ENCODE measurements around a stretch of chr12.

- PRO-cap, 3 experiments, result peak in 3 of 3 experiments; most common plus-strand start chr12:93591783 (in 3); most common minus-strand start chr12:93591446 (in 3)
- RAMPAGE, long total RNA, 2 experiments, result no peak in any of the 2 experiments
- RRBS, result 2% methylated on average over 7 of the region's 44 CpGs
Observed at GRCh38 chr12:93590898-93592163, 18.9 kb downstream of the SOCS2 start.

GRCh38 chr12:93622366-93622866 lies 49.9 kb downstream of the SOCS2 start:
- PRO-cap, 3 experiments, result no peak in any of the 3 experiments
- RAMPAGE, long total RNA, 2 experiments, result no peak in any of the 2 experiments
- RRBS, result no CpG with 5 or more reads among the region's 3 CpGs

DNA sequence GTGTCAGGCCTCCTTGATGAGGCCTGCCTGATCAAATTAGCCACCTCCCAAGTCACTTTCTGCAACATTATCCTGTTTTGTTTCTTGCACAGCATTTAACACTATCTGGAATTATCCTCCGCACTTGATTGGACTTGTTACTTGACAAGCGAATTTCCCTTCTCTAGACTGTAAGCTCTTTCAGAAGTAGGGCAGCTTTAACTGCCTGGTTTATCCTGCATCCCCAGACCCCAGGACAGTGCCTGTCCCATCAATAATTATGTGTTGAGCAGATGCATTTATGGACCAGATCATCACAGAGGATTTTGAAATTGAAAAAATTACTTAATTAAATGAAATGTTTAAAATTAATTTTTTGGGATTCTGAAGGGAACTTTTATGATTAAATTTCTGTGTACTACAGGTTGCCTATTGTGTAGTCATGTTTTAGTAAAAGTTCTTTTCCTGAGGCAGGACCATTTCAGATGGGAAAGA lies 27.8 kb downstream of the CRADD start:
- PRO-cap, 3 experiments, result no peak in any of the 3 experiments
- RAMPAGE, long total RNA, 2 experiments, result no peak in any of the 2 experiments
- RRBS, result no CpG with 5 or more reads among the region's 2 CpGs

DNA sequence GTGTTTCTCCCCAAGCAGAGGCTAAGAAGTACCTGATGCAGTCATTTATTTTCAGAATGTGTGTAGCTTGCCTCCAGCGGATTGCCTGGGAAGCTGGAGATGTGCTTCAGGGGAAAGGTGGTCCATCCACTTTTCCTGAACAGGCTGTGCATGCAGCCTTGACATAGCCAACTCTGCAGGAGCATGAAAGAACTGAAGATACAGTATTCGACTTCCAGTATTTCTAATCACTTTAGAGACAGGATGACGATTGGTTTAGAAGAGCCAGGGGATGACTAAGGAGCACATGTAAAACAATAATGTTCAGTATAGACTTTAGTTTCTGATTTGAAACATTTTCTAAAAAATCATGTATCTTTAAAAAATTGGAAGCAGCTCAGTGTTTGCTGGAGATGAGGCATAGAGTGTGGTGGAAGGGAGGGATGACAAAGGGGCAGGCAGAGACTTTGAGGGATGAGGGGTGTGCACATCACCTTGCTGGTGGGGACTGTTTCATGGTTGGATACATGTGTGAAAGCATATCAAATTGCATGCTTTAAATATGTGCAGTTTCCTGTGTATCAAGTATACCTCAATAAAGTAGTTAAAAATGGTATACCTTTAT lies 112.1 kb downstream of the CRADD start:
- PRO-cap, 3 experiments, result no peak in any of the 3 experiments
- RAMPAGE, long total RNA, 2 experiments, result no peak in any of the 2 experiments
- RRBS, result no CpG with 5 or more reads among the region's 3 CpGs

- PRO-cap, 3 experiments, result no peak in any of the 3 experiments
- RAMPAGE, long total RNA, 2 experiments, result no peak in any of the 2 experiments
- RRBS, result no CpG with 5 or more reads among the region's 8 CpGs
Observed at GRCh38 chr12:94167928-94168484, 19.6 kb downstream of the PLXNC1 start.

- PRO-cap, 3 experiments, result no peak in any of the 3 experiments
- RAMPAGE, long total RNA, 2 experiments, result no peak in any of the 2 experiments
- RRBS, result no CpG with 5 or more reads among the region's 1 CpG
Observed at GRCh38 chr12:94511426-94511825, 51.8 kb upstream of the CEP83 start.

- PRO-cap, 3 experiments, result peak in 3 of 3 experiments; most common minus-strand start chr12:94615993 (in 3)
- RAMPAGE, long total RNA, 2 experiments, result no peak in any of the 2 experiments
- RRBS, result no CpG with 5 or more reads among the region's 18 CpGs
Observed at GRCh38 chr12:94615808-94616851, 34.2 kb downstream of the TMCC3 start.

- PRO-cap, 3 experiments, result no peak in any of the 3 experiments
- RAMPAGE, long total RNA, 2 experiments, result no peak in any of the 2 experiments
- RRBS, result no CpG with 5 or more reads among the region's 12 CpGs
Observed at GRCh38 chr12:94707821-94708631, 57.7 kb upstream of the TMCC3 start.

- PRO-cap, 3 experiments, result no peak in any of the 3 experiments
- RAMPAGE, long total RNA, 2 experiments, result no peak in any of the 2 experiments
- RRBS, result no CpG with 5 or more reads among the region's 10 CpGs
Observed at GRCh38 chr12:94713089-94713641, 62.8 kb upstream of the TMCC3 start.

- PRO-cap, 3 experiments, result no peak in any of the 3 experiments
- RAMPAGE, long total RNA, 2 experiments, result no peak in any of the 2 experiments
- RRBS, result 2% methylated on average over 11 of the region's 30 CpGs
Observed at GRCh38 chr12:94872615-94873275, 130.8 kb downstream of the NDUFA12 start.

DNA sequence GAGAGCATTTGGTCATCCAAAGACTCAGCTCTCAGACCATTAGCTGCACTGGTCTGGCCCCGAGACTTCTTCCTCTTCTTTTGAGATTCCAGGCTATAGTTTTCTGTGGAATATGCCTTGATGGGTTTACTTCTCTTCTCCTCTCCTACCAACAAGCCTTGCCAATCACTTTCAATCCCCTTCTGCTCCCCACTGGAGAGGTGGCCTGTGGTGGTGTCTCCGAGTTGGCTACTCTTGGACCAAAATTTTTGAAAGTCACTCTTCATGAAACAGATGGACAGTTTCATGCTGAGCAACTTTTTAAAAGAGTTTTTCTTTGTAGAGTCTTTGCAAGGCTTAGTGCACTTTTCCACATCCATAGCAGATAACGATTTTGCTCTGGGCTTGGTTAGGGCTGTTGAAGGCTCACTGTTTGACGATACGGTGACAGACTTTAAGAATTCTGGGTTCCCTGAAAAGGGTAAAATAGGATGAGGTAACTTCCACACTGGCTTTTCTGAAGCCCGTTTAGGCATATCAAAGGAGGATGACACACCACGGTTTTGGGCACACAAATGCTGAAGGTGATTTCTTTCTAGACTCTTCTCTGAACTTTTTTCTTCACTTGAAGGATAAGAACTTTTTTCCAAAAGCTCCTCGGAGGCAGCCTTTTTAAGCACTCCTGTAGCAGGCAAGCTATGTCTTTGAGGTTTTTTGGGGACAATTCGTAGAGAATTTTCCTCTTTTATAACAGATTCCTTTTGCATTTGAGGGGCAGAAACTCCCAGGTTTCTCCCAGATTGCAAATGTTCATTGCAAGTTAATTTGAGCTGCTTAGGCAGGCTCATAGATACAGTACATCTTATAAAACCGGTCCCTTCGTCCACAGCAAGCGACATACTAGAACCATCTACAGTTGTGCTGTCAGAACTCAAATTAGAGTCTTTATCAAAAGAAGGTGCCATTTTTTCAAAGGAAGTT lies 7.9 kb downstream of the FGD6 start:
- PRO-cap, 3 experiments, result no peak in any of the 3 experiments
- RAMPAGE, long total RNA, 2 experiments, result start-site peak on the minus strand in 1 of 2 experiments, centred at position 766 of the sequence, 20 reads per replicate
- RRBS, result no CpG with 5 or more reads among the region's 12 CpGs

GRCh38 chr12:95218620-95219235 lies 1.1 kb downstream of the VEZT start:
- PRO-cap, 3 experiments, result peak in 1 of 3 experiments; most common plus-strand start chr12:95218998 (in 1); most common minus-strand start chr12:95218897 (in 1)
- RAMPAGE, long total RNA, 2 experiments, result no peak in any of the 2 experiments
- RRBS, result no CpG with 5 or more reads among the region's 13 CpGs

DNA sequence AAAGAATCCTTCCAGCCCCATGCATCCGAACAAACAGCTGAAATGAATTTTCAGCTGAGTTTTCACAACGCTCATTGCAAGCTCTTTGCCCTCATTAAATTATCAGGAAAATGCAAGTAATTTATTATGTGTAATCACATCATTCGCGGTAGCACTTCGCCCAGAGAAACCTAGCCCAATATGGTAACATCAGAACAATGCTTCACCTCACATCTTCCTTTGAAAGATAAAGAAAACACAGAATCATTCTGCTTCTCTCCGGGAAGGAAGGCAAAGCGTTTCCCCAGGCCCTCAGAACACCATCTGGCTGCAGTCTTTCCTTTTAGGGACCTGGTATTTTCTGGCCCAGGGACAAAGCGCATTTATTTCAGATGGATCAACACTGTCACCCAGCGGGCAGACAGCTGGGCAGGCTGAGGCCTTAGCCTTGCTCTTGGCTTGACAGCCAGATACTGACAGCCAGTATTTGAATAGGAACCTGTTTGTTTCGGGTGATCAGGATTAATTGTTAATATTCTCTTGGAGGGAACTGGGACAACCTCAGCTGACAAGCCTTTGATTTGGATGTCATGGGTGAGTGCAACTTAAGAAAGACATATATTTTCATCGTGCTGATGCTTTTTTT lies 118.8 kb downstream of the VEZT start:
- PRO-cap, 3 experiments, result peak in 3 of 3 experiments; most common minus-strand start position 305 of the sequence (in 2)
- RAMPAGE, long total RNA, 2 experiments, result no peak in any of the 2 experiments
- RRBS, result no CpG with 5 or more reads among the region's 11 CpGs

GRCh38 chr12:95446323-95446945 lies 27.5 kb upstream of the METAP2 start:
- PRO-cap, 3 experiments, result no peak in any of the 3 experiments
- RAMPAGE, long total RNA, 2 experiments, result no peak in any of the 2 experiments
- RRBS, result no CpG with 5 or more reads among the region's 27 CpGs

GRCh38 chr12:95623407-95623965 lies 72.2 kb upstream of the USP44 start:
- PRO-cap, 3 experiments, result no peak in any of the 3 experiments
- RAMPAGE, long total RNA, 2 experiments, result no peak in any of the 2 experiments
- RRBS, result no CpG with 5 or more reads among the region's 8 CpGs

DNA sequence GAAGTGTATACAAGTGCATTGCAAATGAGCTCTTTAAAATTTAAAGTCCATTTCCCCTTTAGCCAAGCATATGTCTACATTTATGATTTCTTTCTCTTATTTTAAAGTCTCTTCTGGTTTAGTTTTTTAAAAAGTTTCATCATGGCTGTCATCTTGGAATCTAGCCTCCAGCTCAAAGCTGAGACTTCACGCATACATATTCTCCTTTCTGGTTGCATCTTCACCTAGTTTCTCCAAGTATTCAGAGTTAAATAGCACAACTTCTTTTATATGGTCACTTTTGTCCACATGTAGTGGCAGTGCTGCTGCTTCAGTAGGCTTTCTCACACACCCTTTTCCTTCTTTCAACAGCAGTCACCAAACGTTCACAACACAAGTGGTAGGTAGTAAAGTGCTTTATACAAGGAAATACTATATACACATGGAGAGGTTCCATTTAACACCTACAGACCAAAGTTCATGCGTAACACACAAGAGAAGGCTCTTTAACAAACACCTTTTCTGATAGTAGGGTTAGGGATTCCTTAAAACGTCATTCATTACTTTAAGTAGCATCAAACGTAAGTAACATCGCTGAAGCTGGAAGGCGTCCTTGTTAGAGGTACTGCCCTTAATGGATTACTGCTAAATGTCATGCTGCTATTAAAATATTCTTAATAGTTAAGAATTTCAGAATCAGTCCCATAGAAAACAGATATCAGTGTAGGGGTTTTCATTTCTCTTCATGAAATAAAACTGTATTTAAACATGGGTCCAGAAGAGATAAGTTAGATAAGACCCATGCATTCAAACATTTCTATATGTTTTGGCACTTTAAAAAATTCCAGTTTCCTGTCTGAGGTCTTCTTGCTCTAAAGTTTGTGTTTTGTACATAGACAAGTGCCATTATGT lies 107.1 kb upstream of the USP44 start:
- PRO-cap, 3 experiments, result no peak in any of the 3 experiments
- RAMPAGE, long total RNA, 2 experiments, result no peak in any of the 2 experiments
- RRBS, result no CpG with 5 or more reads among the region's 7 CpGs

DNA sequence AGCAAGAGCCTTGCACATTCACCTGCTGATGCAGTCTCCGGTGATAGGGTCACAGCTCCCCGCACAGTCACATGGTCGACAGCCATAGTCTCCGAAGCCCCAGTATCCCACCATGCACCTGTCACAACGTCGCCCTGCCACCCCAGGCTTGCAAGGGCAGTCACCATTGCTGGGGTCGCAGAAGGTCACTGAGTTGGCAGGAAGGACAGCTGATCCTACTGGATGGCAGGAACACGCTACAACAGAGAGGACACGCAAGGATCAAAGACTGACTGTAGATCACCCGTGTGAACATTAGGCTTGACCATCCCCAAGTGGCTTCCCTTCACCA lies 107.1 kb downstream of the NTN4 start:
- PRO-cap, 3 experiments, result no peak in any of the 3 experiments
- RAMPAGE, long total RNA, 2 experiments, result no peak in any of the 2 experiments
- RRBS, result no CpG with 5 or more reads among the region's 10 CpGs

GRCh38 chr12:95956569-95957053 lies 13.5 kb downstream of the AMDHD1 start:
- PRO-cap, 3 experiments, result no peak in any of the 3 experiments
- RAMPAGE, long total RNA, 2 experiments, result no peak in any of the 2 experiments
- RRBS, result 31% methylated on average over 5 of the region's 24 CpGs

GRCh38 chr12:96280287-96281314 lies 86.4 kb downstream of the ELK3 start:
- PRO-cap, 3 experiments, result no peak in any of the 3 experiments
- RAMPAGE, long total RNA, 2 experiments, result no peak in any of the 2 experiments
- RRBS, result no CpG with 5 or more reads among the region's 10 CpGs

DNA sequence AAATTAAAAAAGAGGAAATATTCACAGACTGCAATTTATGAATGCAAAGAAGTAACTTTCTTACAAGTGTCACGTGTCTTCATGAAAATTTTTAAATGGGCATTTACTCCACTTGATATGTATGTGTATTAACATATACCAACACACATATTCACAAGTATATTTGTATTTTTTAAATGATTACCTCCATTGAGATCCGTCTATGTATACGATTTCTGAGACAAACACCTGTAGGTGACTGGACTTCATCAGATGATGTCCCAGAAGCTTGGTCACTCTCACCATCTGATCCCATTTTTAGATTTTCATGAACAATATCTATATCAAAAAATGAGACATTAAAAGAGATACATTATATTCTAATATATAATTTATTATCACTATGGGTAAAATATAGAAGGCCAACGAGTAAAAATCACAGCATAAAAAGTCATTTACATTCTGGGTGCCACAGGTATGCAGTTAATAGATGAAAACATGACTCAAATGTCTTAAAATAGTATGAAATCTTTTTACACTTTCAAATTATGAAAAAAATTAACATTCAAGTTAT lies 87.0 kb downstream of the CDK17 start:
- PRO-cap, 3 experiments, result no peak in any of the 3 experiments
- RAMPAGE, long total RNA, 2 experiments, result no peak in any of the 2 experiments
- RRBS, result no CpG with 5 or more reads among the region's 4 CpGs